Right common carotid artery plus branches (tissue), 1 donor: ENCODE results near the gene TUBB6.

- PRO-cap = unidirectional peak, minus-strand start at chr18:10455135
Observed at GRCh38 chr18:10454797-10455729, 628 bp downstream of the APCDD1 start.

- PRO-cap = no peak
Observed at GRCh38 chr18:10482631-10483858, 28.6 kb downstream of the APCDD1 start.

DNA sequence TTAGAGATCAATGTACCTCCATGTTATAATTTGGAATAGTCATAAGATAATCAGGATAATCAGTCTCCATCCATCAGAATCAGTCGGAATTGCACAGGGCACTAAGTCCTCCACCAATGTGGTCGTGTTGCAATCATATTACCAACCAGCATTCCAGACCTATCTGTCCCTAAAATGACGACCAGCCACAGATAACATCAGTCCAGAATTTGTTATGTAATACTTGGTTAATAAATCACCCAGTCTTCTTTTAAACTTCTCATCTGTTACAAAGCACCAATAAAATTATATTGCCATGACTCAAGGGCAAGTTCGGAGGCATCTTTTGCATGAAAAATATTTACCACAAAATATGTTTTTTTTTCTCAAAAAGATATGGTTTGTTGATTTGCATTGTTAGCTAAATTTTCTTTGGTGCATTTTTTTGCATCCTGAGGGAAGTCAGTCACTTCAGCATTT lies 29.4 kb downstream of the PIEZO2 start:
- PRO-cap = no peak

- PRO-cap = no peak
Observed at GRCh38 chr18:11964478-11964752, 16.9 kb upstream of the IMPA2 start.

DNA sequence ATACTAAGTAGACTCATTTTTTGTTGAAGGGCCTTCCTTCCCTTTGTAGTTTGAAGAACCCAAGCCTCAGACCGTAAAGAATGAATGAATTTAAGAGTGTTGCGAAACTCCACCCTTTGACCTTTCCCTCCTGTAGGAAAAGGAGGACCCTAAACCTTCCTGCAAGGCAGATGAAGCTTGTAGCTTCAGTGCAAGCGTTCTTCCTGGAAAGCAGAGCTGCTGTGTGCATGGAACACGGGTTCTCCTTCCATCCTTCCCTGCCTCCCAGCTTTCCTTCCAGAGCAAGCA lies 1.7 kb downstream of the IMPA2 start:
- PRO-cap = no peak

DNA sequence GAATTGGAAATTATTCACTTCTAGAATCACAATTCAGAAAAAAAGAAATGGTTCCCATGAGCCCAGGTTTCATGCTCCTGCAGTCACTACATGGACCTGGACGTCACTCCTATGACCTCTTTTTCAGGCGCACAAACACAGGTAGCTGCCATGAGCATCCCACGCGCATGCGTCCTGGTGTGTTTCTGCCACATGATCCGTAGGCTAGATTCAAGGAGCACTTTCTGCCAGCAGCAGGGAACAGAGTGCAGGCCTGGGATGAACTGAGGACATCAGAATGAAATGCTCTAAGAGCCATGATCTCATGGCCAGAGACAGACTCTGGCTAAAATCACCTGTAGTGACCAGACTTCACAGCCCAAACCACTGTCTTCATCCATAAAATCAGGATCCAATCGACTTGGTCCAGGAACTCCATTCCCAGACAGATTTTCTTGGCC lies 26.0 kb downstream of the CIDEA start:
- PRO-cap = bidirectional peak, plus-strand start at position 240 of the sequence, minus-strand start at position 176 of the sequence

- PRO-cap = bidirectional peak, plus-strand start at chr18:12307990, minus-strand start at chr18:12307957; bidirectional peak, plus-strand start at chr18:12308241, minus-strand start at chr18:12308121
Observed at GRCh38 chr18:12307771-12308388, at the start of gene TUBB6. Gene TUBB6, plus strand, starts transcription at chr18:12308241.

- PRO-cap = no peak
Observed at GRCh38 chr18:12313558-12314193, 5.6 kb downstream of the TUBB6 start.

GRCh38 chr18:12325516-12326615 lies 17.8 kb downstream of the TUBB6 start:
- PRO-cap = no peak

DNA sequence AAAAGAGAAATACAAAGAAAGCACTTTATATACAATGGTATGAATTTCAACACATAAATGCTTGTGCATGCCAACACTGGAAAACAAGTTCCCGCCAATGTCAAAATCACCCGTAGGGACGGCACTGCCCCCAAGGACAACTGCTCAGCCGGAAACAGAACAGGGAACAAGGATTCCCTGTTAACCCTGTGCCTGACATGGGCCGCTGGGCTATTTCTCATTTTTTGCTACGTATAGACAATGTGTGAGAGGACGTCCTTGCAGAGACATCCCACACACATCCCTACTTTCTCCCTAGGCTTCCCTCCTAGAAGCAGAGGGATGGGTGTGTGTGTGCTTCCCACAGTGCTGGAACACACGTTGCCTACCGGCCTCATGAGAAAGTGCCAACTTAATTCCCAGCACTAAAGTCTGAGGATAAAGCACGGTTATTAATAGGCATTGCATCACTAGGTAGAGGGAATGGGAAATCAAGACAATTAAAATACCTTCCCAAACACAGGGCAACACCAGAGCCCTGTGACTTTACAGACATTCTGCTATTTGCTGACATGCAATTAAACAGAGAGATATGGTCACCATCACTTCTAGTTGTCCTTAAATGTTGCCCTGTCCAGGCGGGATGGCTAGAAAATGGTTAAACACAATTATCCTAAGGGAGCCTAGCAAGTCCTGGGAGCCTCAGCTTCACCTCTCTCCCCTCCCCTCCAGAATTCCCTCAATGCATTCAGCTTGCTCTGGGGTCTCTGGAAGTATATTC lies 14.3 kb downstream of the AFG3L2 start:
- PRO-cap = no peak

DNA sequence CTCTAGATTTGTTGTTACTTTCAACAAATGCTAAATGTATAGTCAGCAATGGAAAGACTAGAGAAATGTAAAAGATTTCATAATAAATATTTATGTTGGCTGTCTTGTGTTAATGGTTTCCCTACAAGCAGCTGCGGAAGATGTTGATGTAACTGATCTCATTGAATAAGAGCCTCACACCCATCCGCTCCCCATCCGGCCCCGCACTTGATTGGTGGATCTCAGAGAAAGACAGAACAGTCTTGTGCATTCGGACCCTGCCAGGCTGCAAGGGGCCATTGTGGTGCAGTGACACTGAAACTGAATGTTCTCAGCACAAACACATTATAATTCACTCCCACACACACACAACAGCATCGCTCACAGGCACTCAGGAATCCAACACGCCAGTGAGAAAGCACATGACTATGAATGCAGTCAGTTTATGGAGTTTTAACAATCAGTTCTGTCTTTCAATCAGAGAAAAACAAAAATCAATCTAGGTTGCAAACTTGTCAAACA lies 47.8 kb downstream of the PRELID3A start:
- PRO-cap = no peak

- PRO-cap = unidirectional peak, minus-strand start at chr18:12461046
Observed at GRCh38 chr18:12460759-12461328, 53.1 kb downstream of the PRELID3A start.

DNA sequence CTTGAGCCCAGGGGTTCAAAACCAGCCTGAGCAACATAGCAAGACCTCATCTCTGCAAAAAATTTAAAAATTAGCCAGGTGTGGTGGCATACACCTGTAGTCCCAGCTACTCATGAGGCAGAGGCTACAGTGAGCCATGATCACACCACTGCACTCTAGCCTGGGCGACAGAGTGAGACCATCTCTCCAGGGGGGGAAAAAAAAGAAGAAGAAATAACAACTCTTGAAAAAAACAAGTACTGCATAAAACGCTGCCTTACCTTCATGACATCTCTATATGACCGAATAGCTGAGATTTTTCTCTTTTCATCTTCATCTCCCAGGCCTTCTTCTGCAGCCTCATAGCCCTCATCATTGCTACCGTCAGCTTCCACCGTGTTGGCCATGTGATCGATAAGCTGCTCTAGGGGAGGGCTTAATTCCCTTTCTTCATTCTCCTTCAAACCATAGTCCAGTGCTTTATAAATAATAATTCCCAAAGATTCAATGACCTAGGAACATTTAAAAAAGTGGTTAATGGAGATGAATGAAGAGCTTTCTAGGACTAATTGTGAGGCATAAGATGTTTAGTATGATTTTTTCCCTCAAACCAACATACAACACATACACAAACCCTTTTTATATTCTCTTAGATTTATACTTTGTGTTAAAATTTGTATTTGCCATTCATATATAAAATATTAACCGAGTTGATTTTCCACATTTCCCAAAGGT lies 111.3 kb downstream of the SPIRE1 start:
- PRO-cap = no peak

GRCh38 chr18:12777407-12778024 lies 74.7 kb downstream of the PSMG2 start:
- PRO-cap = no peak

DNA sequence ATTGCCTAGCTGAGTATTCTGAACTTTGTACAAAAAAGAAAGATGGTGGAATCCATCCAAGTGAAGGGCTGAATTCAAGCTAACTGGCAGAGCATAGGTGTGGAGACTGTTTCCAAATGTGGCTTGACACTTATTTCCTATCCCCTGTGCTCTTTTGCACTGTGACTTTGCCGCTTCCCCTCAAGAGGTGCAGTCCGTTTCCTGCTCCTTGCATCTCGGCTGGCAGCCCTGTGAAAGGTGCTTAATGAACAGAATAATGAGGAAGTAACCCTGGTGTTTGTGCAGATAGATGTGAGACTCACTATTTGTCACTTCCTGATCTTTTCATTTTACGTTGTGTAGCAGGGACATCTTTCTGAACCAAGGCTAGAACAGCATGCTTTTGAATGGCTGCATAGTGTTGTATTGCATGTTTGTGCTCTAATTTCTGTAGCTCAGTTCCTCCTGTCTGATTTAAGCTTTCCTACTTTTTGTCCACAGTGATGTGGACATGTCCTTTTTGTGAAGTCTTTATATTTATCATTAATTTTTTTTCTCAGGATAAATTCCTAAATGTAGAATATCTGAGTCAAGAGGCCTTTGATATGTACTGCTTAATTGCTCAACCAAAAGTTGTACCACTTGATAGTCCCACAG lies 60.9 kb downstream of the CEP192 start:
- PRO-cap = no peak

GRCh38 chr18:13136537-13137083 lies 82.0 kb upstream of the LDLRAD4 start:
- PRO-cap = unidirectional peak, plus-strand start at chr18:13136653

GRCh38 chr18:13138777-13139191 lies 79.8 kb upstream of the LDLRAD4 start:
- PRO-cap = no peak

GRCh38 chr18:13175933-13176379 lies 42.6 kb upstream of the LDLRAD4 start:
- PRO-cap = no peak

- PRO-cap = unidirectional peak, plus-strand start at chr18:13216435
Observed at GRCh38 chr18:13216058-13216667, 2.4 kb upstream of the LDLRAD4 start.

- PRO-cap = no peak
Observed at GRCh38 chr18:13217075-13217418, 1.5 kb upstream of the LDLRAD4 start.